HT-29 (cell line): ENCODE measurements around a stretch of chr1.

DNA sequence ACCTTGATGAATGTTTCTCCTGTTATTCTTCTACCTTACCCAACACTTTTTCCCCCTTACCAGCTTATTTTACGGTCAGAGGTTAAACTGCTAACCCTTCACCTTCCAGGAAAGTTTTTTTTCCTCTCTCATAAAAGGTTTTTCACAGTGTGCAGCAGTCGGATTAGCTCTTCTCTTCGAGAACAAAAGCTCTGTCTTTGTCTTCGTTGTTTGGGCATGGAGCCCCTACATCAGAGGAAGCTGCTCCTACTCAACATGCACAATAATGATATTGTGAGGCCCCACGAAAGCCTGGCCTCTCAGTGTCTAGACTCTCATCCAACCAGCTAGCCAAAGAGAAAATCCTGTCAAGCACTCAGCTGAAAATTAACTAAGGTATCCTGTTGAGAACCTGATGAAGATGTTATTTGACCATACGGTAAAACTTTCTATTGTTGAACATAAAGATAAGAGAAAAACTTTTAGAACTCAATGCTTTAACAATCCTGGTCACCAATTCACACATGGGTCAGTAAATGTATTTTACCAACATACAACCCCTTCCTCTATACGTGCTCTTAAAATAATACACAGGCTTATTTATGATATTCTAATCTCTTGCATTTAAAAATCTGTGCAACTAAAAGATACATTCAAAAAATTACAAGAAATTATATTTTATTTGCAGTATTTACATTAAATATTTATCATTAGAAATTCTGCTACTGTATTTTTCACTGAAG is 41.8 kb downstream of the DENND1B start:
- RAMPAGE, long total RNA = no peak

GRCh38 chr1:198154983-198155480 is 1.8 kb upstream of the NEK7 start:
- RAMPAGE, long total RNA = no peak

DNA sequence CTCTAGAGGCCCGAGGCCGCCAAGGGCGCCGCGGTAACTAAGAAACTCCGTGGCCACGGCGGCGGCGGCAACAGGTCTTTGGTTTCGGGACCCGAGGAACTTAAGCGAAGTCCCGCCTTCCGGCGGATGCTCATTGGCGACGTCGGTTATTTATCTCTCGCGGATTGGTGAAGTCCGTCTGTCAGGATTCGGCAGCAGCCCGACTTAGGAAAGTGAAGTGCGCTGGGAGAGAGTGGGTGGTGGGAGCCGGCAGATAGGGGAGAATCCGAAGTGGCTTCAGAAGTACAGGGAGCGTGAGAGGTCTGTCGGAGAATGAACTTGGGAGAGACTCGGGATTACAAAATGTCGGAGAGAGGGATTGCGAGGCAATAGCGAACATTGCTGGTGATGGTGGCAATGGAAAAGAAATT is 718 bp downstream of the NEK7 start:
- RAMPAGE, long total RNA = no peak

DNA sequence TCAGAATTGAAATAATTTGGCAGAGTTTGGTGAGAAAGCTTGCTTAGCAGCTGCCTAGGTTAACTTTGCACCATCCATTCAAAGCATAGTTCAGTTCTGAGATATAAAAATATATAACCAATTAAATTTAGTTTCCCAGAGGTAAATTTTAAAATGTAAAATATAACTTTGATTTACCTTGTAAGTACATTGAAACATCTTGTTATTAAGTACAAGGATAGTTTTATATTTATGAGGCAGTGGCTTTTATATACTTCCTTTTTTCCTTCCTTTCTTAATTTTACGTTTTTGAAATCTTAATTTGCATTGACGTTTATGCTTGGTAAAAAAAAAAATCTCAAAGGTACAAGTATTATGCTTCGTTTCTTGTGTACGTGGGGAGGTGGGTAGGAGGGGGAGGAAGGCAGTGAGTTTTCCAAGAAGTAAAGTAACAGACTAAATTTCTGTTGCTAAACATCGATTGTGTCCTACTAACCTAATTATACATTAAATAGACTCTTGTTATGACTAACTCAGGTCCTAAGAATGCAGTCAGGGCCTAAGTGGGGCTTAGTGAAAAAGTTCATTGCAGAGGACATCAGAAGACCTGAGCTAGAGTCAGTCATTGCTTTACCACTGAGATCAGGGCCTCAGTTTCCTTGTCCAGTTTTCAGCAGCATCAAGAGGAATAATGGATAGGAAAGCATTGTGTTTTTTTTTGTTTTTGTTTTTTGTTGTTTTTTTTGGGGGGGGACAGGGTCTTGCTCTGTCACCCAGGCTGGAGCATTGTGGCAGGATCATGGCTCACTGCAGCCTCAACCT is 17.4 kb downstream of the NEK7 start:
- RAMPAGE, long total RNA = no peak

DNA sequence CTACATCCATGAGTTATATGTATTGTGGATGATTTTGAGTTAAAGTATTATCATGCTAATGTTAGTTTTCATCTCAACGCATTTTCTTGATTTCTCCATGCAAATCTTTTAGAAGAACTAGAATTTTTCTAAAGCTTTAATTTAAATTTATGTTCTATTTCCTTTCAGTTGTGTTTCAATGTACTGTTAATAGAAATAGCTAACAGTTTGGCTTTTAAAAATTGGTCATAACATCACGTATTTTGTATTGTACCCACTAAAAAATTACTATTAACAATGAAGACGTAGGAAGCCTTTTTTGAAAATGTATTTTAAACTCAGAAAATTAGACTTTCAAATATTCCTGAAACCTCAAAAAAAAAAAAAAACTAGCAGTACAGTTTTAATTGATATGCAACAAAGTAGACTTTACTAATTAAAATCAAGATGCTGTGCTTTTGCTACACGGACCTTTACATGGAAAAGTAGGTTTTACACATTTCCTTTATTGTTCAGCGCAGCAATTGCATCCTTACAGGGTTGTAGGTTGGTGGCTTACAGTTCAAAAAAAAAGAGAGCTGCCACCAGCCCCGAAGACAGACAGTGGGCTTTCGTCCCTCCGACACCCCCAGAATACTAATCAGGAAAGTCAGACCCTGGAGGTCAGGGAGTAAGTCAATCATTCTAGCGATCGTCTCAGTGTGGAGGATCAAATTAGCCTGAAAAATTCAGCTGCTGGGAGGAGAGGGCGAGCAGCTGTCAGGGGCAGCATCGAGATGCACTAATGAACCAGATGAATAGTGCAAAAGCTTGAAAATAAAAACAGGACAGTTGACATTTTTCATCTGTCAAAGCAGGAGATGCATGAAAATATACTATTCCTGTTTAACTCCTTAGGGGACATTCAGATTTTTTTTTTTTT is 138.2 kb downstream of the NEK7 start:
- RAMPAGE, long total RNA = no peak

GRCh38 chr1:198320004-198321152 is 163.6 kb downstream of the NEK7 start:
- RAMPAGE, long total RNA = no peak

GRCh38 chr1:198619796-198620205 is 19.0 kb upstream of the PTPRC start:
- RAMPAGE, long total RNA = no peak

DNA sequence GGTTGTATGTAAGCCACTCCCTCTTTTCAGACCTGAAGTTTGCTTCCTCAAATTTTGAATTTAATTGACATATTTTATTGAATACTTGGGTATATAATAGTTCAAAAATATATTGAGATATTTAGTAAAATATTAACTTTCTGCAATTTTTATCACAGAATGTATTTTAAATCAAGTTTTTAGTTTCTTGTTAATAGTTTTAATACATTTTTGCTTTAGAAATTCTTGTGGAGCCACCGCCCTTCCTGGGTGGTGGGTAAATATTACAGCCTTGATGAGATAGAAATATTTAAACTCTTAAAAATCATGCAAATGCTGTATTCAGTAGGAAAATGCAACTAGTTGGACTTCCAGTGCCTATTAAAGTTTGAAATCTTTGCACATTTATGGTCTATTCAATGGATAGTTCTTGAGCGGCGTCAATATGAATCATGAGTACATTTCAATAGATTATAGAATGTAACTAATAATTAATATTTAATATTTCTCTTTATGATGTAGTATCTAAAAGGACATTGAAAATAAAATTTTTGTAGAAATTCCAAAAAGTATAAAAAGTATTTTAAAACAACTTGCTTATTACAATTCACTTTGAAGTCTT is 1.0 kb downstream of the PTPRC start:
- RAMPAGE, long total RNA = no peak

GRCh38 chr1:198662266-198662679 is 23.4 kb downstream of the PTPRC start:
- RAMPAGE, long total RNA = no peak

DNA sequence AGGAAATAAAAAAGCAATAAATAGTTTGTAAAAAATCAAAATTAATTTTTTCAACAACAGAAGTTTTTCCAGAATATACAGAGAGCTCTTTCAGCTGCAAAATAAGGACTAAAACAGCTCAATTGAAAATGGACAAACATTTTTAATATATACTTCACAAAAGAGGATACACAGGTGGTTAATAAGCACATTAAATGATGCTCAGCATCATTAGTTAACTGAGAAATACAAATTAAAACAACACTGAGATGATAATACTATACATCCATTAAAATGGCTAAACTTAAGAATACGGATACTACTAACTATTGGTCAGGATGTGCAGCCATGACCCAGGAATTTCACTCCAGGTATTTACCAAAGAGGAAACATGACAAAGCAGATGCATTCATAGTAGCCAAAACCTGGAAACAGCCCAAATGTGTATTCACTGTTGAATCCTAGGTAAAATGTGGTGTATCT is 72.9 kb downstream of the PTPRC start:
- RAMPAGE, long total RNA = no peak

- RAMPAGE, long total RNA = no peak
Observed at GRCh38 chr1:198937188-198937735, 298.4 kb downstream of the PTPRC start.

- RAMPAGE, long total RNA = no peak
Observed at GRCh38 chr1:199794001-199794704, 233.4 kb upstream of the NR5A2 start.

DNA sequence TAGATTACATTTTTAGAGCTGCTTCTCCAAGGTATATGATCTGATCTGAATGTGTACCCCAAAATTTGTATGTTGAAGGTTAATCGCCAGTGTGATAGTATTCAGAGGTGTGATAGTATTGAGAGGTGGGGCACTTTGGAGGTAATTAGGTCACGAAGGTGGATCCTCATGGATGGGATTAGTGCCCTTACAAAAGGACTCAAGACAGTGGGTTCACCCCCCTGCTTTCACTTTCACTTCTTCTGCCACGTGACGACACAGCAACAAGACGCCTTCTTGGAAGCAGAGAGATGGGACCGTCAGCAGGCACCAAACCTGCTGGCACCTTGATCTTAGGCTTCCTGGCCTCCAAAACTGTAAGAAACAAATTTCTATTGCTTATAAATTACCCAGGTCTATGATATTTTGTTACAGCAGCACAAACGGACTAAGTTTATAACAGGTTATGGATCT is 95.5 kb upstream of the NR5A2 start:
- RAMPAGE, long total RNA = no peak

DNA sequence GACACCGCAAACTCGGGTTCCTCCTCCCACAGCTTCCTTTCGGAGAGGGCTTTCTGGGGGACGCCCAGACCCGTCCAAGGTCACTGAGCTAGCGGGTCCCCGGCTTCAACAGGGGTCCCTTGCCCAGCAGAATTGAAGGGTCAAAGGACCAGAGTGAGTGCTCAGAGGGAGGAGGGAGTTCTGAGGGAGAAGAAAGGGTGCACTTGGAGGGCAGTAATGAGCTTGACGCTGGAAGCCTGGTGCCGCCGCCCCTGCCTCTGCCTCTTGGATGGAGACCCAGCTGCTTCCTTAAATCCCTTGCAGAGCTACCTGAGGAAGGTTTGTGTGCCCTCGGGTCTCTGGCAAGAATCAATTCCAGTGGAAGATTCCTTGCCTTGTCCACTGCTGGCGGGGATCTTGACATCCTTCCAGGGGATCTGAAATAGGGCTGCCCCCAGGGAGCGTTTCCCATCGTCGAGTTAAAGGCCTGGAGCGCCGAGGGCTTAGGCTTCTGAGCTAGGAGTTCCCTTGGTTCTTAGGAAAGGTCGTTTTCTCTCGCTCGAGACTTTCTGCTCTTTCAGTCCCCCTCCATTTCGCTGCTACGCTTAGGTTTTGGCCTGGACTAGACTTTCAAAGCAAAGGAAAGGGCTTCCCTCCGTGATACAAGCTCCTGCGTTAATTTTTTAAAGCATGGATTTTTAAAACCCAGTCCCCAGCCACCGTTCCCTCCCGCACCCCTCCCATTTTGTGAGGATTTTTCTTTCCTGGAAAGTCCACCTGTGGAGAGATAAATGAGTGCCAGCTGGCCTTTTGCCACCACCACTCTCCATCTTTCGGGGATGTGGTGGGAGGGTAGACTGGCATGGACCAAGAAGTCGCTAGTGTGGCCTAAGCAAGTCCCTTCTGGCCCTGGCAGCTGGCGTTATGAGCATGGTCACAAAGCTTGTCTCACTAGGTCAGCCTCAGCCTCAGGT is 9.0 kb downstream of the NR5A2 start:
- RAMPAGE, long total RNA = no peak

DNA sequence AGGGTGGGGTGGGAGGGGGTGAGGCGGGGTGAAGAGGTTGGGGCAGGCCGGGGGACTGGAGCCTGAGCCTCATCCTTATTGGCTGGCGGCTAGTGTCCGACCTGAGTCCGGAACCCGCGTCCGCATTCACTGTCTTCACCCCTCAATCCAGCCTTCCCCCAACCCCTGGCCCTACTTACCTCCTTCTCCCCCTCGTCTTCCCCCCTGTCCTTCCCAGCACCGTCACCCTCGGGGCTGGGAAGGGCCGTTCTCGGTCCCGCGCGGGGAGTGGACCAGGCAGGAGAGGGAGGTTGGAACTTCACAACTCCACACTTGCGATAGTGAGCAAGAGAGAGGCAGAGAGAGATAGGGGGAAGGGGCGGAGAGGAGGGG is 11.3 kb downstream of the NR5A2 start:
- RAMPAGE, long total RNA = no peak

DNA sequence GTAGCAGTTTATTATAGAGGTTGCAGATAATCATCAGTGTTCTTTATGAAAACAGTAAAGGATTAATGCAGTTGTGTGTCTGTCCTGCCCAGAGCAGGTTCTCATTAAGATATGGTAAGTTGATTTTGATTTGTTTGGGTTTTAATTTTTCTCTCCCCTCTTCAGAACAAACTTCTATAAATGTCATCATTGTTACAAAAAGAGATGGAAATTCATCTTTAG is 76.7 kb downstream of the NR5A2 start:
- RAMPAGE, long total RNA = no peak

GRCh38 chr1:200477414-200478731 is 68.0 kb upstream of the ZNF281 start:
- RAMPAGE, long total RNA = no peak

GRCh38 chr1:200866289-200867200 is 6.2 kb upstream of the GPR25 start:
- RAMPAGE, long total RNA = no peak

DNA sequence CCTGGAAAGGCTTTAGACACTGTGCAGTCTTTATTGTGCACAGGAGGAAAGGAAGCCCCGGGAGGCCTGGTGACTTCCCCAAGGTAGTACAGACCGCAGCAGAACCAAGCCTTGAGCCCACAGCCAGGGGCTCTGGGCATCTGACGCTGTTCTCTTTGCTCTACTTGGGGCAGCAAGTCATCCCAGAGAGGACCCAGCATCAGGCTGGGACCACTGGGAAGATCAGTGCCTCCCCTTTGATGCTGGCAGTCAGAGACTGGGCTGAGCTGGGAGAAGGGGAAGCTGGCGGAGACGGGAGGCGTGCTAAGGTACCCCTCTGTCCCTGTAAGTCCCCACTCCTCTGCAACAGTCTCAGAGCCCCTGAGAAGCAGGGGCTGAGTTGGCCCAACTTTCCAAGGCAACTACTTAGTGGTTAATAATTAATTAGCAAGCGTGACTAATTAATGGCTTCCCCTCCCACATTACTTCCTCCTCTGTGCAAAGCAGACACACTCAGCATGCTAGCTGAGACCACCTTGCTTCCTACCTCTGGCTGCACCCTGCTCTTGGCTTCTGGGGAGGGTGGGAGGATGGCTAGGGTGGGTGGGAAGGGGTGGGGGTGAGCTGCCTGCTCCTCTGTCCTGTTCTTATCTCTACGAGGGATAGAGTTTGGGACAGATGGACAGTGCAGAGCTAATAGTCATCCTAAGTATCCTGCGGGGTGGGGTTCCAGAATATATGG is 1.2 kb downstream of the INAVA start:
- RAMPAGE, long total RNA = no peak

DNA sequence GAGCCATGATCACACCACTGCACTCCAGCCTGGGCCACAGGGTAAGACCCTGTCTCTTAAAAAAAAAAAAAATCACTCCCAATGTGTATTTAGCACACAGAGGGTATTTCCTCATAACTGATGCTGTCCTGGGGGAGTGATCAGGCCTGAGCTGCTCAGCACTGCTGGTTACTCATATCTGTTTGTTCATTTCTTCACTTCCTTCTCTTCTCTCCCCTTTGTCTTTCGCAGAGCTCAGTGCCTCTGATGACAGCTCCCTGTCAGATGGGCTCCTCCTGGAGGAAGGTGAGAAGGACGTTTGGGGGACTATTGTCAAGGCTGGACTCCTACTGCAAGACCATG is 12.9 kb downstream of the INAVA start:
- RAMPAGE, long total RNA = no peak